ENCODE data around the genes DCTN3, CD72 and SIT1.

DNA sequence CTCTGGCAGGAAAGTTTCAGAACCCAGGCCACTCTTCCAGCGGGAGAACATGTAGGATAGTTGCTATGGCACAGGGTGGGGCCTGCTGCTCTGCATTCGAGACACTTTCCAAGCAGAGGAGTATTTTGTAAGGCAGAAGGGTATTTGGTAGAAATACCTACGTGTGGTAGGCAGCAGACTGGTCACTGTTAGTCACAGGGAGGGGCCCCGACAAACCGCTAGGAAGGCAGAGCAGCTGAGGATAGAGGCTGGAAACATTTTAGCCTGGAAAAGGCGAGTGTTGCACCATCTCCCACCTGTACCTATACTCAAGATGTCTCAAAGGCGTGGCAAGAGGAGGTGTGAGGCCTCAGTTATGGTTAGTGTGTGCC, 74.5 kb downstream of the KIF24 start:
- PRO-cap: no peak

GRCh38 chr9:34402743-34402956, 5.0 kb upstream of the C9orf24 start:
- PRO-cap: no peak

DNA sequence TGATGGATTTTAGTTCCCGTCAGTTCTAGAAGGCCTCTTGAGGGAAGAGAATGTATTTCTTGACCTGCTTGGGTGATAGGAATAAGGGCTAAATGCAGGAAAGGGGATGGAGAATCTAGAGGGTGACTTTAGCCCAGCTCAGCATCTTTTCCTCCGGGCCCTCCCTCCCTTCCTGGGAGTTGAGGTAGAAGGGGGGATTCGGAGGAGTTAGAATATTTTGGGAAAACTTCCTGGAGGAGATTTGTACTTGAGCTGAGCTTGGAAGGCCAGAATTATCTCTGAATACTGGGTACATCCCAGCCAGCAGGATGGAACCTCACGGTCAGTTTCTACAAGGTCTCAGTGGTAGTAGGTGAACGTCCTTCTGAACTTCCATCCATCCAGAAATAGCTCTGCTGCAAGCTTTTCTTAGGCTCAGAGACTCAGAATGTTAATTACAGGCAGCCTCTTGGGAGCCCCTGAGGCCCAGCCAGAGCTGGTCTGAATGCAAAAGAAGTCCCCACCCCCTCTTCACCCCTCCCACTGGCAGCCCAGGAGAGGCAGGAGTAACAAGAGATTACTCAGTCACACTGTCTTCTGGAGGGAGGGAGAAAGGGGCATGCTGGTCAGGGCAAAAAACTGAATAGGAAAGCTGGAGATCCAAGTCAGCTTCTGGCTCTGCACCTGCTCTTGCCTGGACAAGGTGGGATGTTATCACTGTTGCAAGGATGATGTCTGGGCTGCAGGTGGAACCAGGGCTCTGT, 9.3 kb downstream of the ENHO start:
- PRO-cap: no peak

DNA sequence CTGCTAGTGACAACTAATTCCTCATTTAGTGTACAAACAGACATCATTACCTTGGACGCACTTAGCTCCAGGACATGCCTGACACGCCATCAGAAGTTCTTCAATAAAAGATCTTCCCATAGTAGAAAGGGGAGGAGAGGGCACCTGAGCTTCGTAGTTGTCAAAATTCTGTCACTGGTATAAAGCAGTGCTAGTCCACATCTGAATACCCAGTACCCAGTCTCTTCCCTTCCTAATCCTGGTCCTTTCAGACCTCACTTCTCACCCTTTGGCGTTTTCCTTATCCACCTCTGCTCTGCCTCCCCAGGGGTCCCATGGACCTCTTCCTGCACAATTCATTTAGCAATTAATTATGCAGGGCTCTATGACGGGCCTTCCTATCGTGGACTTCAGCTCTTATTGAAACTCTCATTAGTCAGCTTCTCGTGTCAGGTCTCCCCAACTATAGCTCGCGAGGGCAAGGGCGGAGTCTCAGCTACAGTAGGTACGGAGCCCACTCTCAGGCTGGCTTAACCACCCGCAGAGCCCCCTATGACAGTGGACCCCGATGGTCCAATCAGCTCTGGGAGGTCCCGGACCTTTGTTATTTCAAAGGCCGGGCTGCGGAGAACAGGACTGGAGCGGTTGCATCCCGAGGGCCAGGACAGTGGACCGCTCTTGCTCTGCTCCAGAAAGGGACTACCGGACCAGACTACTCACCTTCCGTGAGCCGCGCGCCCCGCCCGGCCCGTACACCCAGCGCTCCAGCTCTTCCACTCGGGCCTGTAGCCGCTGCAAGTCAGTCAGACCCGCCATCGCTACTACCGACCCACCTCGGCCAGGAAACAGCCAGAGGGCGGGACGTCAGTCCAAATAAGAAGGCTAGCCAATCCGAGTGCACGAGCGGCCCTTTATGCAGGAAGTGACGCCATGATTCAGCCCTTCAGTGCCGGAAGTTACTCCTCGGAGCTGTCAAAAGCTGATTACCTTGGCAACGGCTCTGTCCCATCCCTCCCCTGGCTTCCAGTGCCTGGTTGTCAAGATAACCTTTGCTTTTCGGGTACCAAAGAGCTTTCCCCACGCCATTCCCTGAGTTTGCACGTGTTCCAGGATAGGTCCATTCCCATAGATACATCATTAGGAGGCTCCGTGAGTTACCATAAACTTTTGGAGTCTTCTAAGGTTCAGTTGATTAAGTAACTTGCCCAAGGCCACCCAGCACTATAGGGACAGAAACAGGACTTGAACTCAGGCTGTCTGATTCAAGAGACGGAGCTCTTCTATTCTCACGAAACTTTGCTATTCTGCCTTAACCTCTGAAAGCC, at the start of gene DCTN3:
Gene DCTN3, minus strand, starts transcription at position 826 of the 1,304 bp plus-strand sequence.
- PRO-cap: unidirectional peak, minus-strand start at position 802 of the sequence

- PRO-cap: no peak
Observed at GRCh38 chr9:35055175-35055778, 13.2 kb downstream of the C9orf131 start.

DNA sequence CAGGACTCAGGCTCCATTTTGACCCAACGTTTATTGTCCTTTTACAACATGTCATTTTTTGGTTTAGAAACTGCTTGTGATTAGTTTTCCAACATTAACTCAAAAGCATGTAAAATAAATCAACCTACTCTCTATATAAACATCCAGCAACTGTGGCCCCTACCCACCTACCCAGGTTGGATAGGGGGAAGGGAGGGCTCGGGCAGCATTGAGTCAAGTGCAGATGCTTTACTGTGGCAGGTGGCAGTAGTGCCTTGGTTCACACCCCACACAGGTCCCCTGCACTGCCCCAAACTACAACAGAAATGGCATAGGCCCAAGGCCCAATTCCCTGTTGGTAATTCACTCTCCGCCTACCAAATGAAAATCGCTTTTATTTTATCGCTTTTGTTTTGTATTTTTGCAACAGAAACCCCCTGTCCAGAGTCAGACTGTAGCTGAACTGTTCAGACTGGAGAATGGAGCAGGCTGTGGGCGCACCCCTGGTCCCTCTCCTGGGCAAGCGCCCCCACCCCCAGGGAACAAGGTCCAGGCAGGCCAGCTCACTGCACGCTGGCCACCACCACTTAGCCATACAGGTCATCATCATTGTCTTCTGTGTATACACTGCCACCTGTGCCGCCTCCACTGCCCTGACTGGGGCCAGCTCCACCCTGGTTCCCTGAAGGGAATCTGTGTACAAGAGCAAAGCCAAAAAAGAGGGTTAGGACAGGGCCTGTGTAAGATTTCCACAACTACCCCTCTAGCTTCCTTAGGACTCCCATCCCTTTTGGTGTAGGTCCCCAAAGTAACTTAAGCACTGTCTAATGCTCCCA, 14.7 kb downstream of the C9orf131 start:
- PRO-cap: no peak

- PRO-cap: no peak
Observed at GRCh38 chr9:35078975-35079402, 753 bp downstream of the FANCG start.

DNA sequence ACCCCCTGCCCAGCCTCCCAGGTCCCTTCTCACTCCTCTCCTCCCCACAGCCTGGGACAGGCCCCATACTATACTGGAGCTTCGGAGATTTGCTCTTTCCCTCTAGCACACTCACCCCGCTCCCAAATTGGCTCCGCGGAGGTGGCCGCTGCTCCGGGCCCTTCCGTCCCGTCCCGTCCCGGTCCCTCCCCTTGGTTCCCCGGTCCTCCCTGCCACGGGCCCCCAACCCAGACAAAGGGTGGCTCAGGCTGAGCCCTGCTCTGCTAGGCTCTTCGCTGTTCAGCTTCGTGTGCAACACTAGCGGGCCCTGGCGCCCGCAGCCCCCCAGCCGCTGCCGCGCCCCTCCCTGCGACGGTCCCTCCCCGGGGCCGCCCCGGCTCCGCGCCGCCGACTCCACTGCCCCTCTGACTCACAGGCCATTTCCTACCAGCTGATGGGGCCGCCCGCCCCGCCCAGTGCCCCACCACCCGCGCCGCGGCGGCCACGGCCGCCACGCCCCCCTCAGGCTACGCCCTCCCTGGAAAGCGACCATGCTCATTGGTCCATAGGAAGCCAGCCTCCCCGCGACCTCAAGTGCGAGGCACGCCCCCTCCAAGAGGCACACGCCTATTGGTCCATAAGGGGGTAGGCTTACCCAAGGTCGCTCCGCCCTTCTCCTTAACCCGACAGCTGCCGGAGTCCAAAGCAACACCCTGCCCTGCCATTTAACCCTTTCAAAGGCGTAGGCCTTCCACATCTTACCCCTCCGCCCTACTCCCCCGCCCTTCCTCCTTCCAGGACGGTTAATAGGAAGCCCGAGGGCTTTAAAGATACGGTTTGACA, 4.3 kb downstream of the ATOSB start:
- PRO-cap: unidirectional peak, minus-strand start at position 406 of the sequence; unidirectional peak, minus-strand start at position 476 of the sequence

DNA sequence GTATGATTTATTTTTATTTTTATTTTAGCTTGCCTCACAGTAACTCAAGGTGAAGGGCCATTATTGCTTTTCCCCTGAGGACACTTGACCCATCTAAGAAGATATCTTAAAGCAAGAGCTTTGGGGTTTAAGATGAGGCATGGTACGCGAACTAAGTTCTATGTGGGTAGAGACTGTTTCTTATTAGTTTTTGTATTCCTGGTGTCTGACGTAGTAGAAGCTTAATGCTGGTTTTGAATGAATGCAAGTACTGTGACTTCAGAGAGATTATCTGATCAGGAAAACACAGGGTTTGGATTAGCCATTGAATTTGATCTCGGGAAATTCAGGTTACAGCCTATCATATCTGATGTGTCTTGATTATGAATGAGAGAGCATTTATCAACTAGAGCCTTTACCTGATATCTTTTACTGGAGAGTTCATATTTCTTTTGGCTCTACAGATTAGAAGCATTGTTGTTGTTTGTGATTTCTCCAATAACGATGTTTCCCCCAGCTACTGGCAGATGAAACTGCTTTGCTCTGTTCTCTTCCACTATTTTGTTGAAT, 1.1 kb downstream of the UNC13B start:
- PRO-cap: no peak

GRCh38 chr9:35208737-35209160, 46.9 kb downstream of the UNC13B start:
- PRO-cap: no peak

GRCh38 chr9:35258318-35258865, 96.6 kb downstream of the UNC13B start:
- PRO-cap: no peak

- PRO-cap: no peak
Observed at GRCh38 chr9:35361562-35362366, 128.1 kb upstream of the RUSC2 start.

GRCh38 chr9:35488439-35489091, 1.3 kb upstream of the RUSC2 start:
- PRO-cap: no peak

- PRO-cap: no peak
Observed at GRCh38 chr9:35517037-35517632, 27.2 kb downstream of the RUSC2 start.

DNA sequence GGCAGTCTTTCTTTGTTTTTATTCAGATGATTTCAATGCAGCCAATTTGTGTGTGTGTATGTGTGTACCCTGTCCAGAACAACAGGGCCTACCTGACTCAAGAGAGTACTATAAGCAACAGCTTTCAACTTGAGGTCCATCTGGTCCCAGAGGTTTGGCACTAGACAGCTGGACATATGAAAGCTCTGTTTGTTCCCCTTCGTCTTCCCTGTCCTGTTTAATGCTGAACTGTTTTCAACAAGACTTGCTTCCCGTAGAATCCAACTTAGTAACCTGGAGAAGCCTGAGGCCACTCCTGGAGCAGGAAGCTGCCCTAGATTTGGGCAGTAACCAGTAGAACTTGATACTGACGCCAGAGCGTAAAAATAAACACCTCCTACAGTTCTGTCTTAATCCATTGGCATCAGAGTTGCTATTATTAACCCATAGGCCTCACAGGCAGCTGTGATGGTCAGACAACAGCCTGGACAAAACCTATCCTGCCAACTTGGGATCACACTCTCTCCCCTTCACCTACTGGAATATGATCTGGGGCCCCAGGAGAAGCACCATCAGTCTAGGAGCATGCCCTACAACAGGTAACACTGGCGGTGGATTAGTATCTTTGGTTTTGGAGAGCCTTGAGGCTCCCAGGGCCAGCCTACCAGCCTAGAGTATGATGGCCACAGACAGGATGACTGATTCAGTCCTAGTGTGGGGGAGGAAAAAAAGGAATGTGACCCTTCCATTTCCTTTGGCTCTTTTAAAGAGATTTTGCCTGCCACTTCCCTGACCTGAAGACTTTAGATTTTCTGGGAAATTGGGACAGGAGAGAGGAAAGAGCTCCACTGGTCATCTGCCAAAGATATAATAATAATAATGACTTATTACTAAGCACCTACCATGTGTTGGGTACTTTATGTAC, 29.2 kb downstream of the RUSC2 start:
- PRO-cap: no peak

GRCh38 chr9:35526559-35526859, 36.6 kb downstream of the RUSC2 start:
- PRO-cap: no peak

DNA sequence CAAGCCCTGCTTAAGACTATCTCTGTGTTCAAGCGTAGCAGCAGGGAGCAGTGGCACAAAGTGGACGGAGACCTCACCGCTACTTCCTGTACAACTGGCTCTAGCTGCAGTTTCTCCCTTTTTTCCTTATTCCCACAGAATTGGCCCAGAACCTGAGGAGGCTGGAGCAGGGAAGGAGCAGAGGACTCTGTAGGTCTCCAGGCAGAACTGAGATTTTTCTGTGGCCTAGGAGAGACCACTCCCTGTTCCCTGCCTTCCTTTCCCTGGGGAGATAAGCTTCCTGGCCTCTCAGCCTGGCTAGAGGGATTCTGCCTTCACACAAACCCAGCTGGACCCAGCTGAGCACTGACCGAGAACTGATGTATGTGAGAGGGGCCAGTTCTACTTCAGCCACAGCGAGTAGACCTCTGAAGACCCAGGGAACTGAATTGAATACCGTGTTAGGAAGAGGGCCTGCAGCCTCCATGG, 25.8 kb downstream of the FAM166B start:
- PRO-cap: no peak

- PRO-cap: bidirectional peak, plus-strand start at chr9:35618479, minus-strand start at chr9:35618415
Observed at GRCh38 chr9:35618217-35618753, at the start of gene CD72. Gene CD72, minus strand, starts transcription at chr9:35618413.

- PRO-cap: no peak
Observed at GRCh38 chr9:35650467-35651450, at the start of gene SIT1. Gene SIT1, minus strand, starts transcription at chr9:35650931.

GRCh38 chr9:35686624-35687891, 2.7 kb downstream of the TPM2 start:
- PRO-cap: no peak

All from Metastatic Pancreatic Carcinoma in the Ovary (tissue), 1 donor.